LUHMES (cell line): ENCODE results near the genes PRKACA, PKN1, DNAJB1 and CCDC105.

DNA sequence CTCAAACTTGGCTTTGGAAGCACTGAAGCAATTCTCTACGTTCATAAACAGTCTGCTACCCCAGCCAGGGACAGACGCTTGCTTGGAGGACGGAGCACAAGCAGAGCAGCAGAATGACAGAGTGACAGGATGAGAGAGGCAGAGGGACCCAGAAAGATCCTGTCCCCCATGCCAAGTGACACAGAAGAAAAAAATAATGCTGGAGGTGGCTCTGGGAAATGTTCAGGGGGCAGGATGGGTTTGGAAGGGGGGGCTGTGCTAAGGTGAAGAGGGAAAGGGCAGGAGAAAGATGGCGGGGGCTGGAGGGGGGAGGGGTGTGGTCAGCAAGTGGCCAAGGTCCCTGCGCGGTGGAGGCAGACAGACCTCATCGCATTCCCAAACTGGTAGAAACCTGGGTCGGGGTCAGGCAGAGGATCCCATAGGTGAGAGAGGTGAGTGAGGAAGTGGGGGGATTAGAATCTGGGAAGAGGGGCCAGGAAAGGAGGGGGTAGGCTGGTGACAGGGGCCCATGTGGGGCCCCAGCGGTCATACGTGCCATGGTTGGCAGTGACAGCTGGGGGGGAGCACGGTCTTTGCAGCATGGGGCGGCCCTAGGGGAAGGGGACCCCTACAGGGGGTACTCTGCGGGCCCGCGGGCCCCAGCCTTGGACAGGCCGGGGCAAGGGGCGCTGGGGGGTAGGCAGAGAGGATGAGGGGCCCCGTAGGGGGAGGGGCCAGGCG is 684 bp downstream of the PRKACA start:
- PRO-cap: no peak

DNA sequence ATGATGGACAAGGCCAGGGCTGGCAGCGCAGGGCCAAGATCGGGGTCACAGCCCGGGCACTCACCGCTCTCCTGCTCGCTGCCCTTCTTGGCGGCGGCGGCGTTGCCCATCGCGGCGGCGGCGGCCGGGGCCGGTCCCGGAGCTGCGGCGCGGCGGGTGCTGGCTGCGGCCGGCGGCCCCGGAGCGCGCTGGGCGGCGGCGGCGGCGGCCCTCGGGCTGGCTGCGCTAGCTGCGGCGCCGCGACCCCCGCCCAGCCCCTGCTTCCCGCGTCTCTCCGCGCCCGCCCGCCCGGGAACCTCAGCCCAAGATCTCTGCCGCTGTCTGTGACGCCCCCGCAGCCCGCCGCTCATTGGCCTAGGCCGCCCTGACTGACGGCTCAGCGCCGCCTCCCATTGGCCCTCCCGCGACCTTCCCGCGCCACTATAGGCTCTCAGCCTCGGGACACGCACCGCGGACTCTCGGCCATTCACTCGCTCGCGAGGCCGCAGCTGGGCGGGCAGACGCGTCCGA is at the start of gene PRKACA:
TSS of gene PRKACA (minus strand) at position 325 of the 510 bp plus-strand sequence.
- PRO-cap: bidirectional peak, plus-strand start outside the sequence, minus-strand start at position 314 of the sequence

DNA sequence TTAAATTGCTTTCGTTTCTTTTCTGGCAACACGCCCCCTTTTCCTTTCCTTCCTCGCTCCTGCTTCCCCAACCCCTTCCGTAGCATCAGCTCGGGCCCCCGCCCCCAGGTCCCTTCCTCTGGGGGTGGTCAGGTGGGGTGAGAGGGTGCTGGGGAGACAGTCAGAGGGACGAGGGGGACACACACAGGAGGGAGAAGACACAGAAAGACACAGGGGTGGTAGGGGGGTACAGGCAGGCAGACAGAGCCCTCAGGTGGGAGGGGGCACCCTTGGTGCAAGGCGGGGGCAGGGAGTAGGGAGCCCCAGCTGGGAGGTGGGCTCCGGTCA is 30.7 kb upstream of the ASF1B start:
- PRO-cap: no peak

DNA sequence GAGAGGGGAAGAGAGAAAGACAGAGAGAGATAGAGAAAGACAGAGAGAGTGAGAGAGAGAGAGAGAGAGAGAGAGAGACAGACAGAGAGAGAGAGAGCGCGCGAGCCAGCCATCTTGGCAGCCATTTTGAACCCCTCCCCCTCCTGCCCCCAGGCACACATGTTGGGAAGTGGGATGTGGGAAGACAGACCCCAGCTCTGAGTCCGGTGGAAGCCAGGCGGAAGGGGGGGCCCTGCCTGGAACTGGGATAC is 1.4 kb downstream of the ADGRL1 start:
- PRO-cap: no peak

DNA sequence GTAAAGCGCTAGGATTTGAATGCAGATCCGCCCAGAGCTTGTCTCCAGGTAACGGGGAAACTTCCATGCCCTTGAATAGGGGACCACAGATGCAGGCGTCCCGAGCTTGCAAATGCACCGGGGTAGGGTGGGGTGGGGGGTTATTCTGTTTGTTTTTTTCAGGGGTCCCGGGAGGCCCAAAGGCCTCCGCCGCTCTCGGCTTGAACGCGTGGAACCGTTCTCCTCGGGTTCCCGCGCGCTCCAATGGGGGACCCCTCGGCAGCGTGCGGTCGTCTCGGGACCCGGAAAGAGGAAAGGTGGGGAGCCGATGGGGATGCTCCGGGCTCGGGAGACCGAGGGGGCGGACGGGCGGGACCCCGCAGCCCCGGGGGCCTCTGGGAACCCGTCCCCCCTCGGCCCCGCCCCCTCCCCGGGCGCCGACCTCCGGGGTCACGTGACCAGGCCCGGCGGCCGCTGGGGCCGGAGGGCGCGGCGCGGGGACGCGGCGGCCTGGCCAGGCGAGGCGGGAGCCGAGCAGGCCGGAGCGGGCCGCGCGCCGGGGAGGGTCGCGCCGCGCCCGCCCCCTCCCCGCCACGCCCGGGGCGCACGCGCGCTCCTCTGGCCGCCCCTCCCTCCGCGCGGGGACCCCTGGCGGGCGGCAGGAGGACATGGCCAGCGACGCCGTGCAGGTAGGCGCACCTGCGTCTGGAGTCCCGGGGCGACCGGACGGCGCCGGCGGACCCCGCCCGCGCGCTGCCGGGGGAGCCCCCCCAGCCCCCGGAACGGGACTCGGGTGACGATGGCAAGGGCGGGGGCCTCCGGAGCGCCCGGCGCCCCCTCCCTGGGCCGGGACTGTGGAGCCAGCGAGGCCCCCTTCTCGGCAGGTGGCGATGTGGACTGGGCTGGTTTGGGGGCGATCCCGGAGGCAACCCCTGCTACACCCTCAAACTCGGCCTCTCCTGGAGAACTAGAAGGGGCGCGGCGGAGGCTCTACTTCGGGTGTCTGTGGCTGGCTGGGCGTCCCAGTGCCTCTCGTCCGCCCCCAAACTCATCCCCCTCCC is at the start of gene PKN1:
TSS of gene PKN1 (plus strand) at position 432 of the 1,040 bp plus-strand sequence.
- PRO-cap: bidirectional peak, plus-strand start at position 473 of the sequence, minus-strand start at position 377 of the sequence

DNA sequence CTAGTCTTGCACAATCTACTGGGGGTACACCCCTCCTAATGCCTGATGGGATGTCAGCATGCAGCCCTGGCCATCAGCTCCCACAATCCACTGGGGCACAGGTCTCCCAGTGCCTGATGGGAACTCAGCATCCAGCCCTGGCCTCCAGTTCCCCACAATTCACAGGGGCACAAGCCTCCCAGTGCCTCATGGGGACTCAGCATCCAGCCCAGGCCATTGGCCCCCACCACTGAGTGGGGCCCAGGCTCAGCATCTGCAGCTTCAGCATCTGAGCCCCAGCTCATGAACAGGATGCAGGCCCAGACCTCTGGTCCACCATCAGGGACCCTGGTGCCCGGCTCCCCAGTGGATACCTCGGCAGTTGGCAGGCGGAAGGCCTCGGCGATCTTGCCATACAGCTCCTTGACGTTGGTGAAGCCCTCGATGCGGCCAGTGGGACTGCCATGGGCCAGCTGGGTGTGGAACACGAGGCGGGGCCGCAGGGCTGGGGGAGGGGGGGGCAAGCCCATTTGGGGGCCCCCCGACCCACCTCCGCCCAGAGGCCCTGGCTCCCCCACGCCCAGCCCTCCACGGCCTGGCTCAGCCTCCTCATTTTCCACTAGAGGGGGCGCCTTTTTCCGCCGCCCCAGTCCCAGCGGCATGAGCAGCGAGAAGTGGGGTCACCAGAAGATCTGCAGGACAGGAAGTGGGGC is 7.3 kb upstream of the PTGER1 start:
- PRO-cap: no peak

DNA sequence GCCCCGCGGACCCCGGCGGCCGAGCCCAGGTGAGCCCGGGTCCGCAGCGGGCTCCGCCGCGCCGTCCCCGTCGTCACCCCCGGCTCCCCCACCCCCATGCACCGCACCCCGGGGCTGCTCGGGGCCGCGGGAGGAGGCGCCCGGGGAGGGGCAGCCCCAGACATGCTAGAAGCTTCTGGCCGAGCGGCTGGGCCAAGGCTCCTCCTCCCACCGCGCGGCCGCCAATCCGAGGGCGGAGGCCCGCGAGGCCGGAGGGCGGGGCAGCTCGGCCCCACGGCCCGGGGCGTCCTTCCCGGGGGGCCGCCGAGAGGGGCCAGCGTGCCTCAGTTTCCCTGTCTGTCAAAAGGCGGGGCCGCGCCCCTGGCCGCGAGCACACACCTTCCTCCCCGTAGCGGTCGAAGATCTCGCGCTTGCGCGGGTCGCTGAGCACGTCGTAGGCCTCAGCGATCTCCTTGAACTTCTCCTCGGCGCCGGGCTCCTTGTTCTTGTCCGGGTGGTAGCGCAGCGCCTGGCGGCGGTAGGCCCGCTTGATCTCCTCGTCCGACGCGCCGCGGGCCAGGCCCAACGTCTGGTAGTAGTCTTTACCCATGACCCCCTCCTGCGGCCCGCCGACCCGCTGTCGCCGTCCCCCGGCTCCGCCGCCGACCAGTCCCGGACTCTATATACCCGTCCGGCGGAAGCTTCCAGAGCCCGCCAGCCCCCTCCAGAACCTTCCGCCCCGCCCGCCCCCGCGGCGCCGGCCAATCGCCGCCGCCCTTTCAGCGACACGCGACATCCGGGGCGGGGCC is at the start of gene DNAJB1:
TSS of gene DNAJB1 (minus strand) at position 637 of the 788 bp plus-strand sequence.
- PRO-cap: bidirectional peak, plus-strand start outside the sequence, minus-strand start at position 660 of the sequence

GRCh38 chr19:14519746-14520372 is 1.7 kb upstream of the DNAJB1 start:
- PRO-cap: no peak

GRCh38 chr19:14564712-14565431 is 7.0 kb downstream of the NDUFB7 start:
- PRO-cap: no peak

GRCh38 chr19:14732284-14732890 is 42.5 kb downstream of the ZNF333 start:
- PRO-cap: no peak

- PRO-cap: no peak
Observed at GRCh38 chr19:14755316-14755754, 23.0 kb downstream of the ADGRE2 start.

DNA sequence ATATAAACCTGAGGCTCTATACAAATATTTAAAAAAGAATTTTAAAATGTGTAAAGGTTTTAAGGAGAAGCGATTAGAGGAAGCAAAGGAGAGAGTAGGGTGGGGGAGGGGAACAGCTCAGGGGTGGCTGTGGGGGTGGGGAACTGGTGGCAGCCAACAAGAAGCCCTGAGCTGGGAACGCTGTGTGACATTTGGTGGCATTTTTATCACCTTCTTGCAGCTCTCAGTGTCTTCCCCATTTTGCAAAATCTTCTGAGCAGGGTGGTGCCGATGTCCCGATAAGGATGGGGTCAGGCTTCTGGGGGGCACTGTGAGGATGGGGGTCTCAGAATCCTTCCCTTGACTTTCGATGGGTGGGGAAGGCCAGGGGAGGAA is 5.2 kb upstream of the ADGRE2 start:
- PRO-cap: no peak

DNA sequence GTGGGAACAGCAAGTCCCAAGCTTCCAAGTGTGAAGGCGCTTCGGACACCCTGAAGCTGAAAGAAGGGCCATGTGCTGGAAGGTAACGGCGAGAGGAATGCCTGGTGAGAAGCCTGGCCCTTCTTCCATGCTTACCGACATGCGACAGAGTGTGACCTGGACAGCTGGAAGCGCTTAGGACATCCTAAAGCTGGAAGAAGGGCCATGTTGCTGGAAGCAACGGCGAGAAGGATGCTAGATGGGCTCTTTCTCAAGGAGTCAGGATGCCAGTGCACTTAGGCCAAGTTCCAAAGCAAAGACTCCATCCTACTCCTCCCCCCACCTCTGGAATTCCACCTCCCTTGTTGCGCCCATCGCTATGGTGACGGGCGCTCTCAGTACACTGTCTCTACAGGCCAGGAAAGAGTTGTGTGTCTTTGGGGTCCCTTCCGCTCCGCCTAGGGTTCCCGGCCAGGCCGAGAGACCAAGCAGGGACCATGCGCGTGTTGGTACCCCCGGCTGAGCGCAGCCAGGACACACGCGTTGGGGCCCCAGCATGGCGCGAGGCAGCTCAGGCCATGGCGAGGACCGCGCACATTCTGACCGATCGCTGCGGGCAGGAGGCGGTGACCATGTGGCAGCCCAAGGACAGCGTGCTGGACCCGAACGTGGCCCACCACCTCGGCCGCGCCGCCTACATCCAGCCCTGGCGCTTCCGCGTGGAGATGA is at the start of gene CCDC105:
TSS of gene CCDC105 (plus strand) at position 377 of the 708 bp plus-strand sequence.
- PRO-cap: no peak

- PRO-cap: no peak
Observed at GRCh38 chr19:15107533-15108508, 620 bp downstream of the SYDE1 start.

DNA sequence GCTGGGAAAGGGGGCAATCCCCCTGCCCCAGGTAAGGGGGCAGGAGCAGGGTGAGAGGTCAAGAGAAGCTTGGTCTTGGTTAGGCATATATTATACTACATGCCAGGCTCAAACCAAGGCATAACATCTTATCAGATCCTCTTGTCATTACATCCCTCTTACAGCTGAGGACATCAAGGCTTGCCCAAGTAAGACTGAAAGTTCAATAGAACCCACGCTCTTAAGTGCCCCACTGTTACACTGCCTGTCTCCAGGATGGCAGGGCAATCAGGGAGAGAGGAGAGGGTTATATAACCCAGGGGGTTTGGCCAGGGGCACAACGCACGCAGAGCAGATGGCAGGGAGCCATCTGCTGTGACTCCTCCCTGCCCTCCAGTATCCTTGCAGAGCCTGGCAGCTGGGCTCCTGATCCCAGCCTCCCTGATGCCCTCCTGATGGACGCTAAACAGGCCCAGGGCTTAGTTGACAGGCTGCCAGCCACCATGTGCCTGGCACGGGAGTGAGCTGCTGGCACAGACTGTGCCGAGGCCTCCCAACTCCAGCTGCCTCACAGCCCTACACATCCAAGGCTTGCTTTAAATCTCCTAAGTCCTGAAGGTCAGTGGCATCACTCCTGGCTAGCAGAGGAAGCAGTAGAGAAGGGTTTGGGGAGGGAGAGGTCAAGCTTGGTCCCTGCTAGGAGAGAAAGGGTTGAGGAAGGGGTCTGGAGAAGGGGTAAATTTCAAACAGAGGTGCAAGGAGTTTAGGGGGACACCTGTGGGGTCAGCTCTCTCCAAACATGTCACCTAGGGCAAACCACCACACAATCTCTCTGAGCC is 1.7 kb downstream of the ILVBL start:
- PRO-cap: no peak

DNA sequence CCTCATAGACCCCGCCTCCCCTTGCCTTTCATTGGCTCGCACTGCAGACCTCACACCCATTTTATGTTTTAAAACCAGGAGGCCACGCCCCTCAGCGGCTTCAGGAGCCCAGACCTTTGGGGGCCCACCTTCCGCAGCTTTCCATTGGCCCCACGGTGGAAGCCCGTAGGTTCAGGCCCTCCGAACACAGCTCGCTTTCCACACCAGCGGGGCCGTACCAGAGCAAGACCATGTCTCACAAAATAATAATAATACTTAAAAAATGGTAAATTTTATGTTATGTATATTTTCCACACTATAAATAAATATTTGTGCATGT is 222 bp upstream of the ILVBL start:
- PRO-cap: bidirectional peak, plus-strand start at position 188 of the sequence, minus-strand start outside the sequence

DNA sequence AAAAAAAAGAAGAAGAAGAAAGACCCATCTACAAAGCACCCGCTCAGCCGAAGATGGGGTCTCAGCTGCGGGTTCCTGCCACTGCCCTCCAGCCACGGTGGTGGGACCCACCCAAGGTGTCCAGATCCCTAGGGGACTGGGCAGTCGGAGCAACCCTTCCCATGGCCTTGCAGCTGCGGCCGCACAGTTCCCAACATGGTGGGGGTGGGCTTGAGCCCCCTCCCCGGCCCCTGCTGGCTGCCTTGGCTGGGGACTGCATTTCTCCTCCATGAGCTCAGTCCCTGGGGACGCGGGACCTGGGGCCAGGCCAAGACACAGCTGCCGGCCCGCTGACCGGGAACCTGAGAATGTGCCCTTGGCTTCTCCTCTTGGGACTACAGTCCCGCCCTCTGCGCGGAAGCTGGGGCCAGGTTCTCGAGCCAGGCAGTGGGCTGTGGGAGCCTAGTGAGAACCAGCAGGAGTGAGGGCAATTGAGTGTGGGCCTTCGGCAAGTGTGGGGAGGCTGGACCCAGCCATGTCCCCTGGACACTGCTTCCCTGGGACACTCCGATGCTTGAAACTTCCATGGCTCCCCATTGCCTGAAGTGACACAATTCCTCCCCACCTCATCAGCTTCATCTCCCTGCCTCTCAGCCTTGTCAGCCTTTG is 12.9 kb upstream of the NOTCH3 start:
- PRO-cap: no peak

DNA sequence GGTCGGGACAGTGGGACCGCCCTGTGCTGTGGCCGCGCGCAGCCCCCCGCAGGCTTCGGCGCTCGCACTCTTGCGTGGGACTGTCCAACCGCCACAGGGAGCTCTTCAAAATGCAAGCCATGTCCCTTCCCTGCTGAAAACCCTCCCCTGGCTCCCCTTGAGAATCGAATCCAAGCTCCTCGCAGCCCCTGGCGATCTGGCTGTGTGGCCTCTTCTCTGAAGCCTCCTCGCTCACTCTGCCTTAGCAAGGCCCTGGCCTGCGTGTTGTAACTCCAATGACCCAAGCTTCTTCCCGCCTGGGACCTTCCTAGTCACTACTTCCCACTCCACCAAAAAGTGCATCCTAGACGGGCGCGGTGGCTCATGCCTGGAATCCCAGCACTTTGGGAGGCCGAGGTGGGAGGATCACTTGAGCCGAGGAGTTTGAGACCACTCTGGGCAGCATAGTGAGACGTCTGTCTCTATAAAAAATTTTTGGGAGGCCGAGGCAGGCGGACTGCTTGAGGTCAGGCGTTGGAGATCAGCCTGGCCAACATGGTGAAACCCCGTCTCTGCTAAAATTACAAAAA is 8.2 kb downstream of the EPHX3 start:
- PRO-cap: no peak

DNA sequence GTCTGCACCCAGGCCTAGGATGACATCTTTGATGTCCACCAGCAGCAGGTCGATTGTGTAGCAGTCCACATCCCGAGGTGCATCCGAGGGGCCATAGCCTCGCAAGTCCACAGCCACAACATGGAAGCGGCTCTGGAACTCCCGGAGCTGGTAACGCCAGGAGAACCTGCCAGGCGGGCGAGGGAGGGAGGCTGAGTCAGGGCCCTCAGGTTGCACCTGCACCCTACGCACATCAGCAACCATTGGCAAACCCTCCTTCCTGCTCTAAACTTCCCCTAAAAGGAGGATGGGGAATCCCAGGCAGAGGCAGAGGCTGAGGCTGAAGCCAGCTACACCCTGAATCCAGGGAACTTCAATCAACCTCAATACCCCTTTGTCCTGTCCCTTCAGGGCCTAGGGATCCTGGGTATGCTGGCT is 1.0 kb downstream of the EPHX3 start:
- PRO-cap: no peak

DNA sequence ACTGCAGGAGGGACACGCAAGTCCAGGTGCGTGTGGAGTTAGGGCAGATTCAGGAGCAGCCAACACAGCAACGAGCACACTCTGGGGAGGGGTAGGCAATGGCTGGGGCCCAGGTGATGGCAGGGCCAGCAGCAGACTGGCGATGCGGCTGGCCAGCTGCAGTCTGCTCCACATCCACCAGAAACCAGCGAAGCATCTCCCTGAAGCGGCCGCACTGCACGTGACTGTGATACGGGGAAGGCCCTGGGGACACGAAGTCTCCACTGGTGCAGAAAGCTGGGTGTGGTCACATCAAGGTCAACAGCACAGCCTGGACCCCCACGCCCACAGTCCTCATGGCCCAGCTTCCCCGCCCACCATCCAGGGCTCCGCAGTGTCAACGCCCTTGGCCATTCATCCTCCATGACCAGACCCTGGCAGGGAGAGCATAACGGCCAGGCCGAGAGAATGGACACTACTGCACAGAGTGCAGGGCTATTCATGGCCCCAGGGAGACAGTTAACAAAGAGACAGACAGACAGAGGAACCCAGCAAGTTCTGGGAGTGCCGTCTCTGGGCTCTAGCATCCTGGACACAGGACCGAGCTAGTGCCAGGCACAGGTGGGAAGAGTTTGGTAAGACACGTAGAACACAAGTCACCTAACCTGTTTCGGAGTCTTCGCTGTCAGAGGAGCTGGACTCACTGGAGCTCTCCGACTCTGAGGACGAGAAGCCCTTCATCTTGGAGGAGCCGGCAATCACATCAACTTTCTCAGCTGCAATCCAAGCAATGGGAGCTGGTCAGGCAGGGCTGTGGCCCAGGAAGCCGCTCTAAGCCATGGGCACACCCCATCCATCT is 21.5 kb upstream of the EPHX3 start:
- PRO-cap: no peak